AG09309 (cell line): ENCODE measurements around the genes MBD3 and TCF3.

GRCh38 chr19:1395370-1396565 is 5.6 kb downstream of the GAMT start:
- RRBS: 61% methylated on average over 18 of the region's 57 CpGs

DNA sequence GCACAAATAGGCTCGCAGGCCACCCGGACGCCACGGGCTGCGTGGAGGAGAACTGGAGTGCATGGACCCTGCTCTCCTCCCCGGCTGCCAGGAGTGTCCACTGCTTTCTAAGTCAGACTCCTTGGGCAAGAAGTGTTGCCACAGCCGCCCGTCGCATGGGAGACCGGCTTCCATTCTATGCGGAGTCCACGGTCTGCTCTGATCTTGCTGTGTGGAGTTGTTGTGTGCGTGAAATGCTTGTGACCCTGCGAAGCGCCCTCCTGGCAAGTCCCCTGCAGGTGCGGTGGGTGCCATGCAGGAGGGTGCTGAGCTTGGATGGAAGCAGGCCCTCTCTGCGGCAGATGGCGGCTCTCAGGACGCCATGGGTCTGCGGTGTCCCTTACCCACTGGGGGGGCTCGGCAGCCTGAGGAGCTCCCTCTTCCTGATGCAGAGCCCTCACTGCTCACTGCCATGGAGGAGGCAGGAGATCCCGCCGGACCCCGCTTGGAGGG is 2.1 kb downstream of the DAZAP1 start:
- RRBS: 44% methylated on average over 9 of the region's 24 CpGs

- RRBS: no CpG with 5 or more reads among the region's 38 CpGs
Measured at GRCh38 chr19:1412719-1413661, 5.6 kb downstream of the DAZAP1 start.

GRCh38 chr19:1426469-1427497 is 11.4 kb upstream of the RPS15 start:
- RRBS: 79% methylated on average over 2 of the region's 33 CpGs

DNA sequence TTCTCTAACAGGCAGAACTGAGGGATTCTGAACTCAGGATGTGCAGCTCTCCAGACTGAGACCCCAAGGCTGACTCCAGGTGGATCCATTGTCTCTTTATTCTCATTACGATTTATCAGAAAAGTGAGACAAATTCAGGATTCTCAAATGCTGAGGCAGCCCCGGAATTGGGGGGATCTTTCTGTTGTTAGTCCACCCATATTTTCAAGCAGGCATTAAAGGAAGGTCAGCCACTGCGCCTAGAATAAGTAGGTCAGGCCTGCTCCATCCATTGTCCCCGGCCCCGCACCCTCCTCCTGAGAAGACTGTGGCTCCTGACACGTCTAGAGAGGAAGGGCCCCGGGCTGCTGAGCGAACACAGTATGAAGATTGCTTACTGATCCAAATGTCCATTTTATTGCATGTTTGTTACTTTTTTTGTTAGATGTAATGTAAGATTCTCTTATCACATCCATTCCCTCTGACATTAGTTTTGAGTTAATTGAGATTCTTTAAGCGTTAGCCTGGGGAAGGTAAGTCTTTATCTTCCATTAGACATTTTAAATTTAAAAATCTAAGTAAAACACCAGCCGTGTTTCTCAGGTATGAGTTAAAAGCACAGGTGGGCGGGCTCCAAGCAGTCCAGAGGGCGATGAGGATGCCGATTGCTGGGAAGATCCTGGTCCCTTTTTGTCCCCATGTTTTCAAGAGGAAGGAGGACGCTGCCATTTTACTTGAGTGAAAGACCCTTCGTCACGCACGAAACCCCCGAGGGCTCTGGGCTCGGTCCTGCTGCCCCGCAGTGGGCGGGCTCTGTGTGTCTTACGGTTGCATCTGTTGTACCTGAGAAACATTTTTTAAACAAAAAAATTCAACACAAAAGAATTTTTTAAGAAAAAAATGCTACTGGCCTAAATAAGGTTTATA is 10.1 kb upstream of the RPS15 start:
- RRBS: 73% methylated on average over 4 of the region's 22 CpGs

DNA sequence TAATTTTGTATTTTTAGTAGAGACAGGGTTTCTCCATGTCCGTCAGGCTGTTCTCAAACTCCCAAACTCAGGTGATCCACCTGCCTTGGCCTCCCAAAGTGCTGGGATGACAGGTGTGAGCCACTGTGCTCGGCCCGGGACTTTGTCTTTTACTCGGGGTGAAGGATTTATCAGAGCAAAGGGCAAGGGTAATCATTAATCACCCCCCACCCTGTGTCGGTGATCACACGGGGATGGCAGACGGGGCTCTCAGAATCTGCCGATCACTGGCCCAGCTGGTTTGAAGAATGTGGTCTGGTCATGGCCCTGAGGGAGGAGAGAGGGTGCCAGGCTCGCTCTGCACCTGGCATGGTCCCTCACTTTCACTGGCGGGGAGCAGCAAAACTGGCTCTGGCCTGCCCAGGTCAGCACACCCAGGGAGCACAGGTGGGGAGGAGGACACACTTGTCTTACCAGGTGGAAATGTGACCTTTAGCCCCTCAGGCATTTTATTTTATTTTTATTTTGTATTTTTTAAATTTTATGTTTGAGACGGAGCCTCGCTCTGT is 10.2 kb downstream of the REEP6 start:
- RRBS: no CpG with 5 or more reads among the region's 12 CpGs

GRCh38 chr19:1567398-1567723 is 764 bp downstream of the MEX3D start:
- RRBS: 4% methylated on average over 18 of the region's 46 CpGs

DNA sequence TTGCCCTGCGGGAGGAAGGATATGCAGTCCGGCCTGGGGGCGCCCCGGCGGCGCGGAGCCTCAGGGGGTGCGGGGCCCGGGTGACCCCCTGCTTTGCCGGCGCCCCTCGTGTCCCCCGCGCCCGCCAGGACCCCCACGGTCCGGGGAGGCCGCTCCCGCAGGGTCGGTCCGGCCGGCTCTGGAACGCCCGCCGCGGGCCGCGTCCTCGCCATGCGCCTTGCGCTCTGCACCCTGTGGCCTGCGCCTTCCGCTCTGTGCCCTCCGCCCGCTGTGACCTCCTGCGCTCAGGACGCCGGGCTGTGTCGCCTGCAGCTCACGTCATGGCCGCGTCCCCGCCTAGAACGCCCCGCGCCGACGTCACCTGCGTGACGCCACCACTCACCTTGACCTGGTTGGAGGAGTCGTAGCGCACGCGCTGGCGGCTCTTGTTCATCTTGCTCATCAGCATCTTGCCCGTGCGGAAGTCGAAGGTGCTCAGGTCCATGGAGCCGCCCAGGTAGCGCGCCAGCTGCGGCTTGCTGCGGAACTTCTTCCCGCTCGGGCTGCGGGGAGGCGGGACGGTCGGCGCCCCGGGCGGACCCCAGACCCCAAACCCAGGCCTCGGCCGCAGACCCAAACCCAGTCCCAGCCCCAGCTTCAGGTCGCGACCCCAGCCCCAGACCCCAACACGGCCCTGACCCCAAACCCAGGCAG is 7.8 kb downstream of the MBD3 start:
- RRBS: 77% methylated on average over 8 of the region's 77 CpGs

DNA sequence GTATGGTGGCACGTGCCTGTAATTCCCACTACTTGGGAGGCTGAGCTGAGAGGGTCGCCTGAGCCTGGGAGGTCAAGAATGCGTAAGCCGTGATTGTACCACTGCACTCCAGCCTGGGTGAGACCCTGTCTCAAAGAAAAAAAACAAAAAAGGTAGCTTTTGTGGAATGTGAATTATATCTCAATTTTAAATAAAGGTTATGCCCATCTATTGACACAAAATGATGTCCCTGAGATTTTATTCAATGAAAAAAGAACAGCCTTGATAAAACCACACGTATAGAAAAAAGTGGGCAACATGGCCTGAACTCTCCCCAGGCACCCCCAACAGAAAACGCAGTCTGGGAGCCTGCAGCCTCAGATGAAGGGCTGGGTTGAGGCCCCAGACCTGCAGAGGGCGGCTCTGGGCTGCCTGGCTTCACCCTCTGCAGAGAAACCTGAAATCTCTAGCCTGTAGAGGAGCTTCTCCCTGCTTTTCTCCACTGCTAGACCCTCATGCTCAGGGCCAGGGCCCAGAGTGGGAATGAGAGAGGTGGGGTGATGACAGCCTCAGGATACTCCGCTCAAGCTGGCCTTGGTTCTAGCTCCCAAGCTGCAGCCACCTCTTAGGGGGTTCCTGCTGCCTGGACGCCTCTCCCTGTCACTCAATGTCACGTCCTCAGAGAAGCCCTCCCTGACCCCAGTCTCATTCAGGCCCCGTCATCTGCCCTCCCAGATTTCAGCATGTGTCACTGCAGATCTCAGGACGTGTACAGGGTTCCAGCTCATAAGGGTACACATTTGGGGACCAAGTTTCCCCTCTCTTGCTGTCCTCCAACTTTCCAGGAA is 2.0 kb downstream of the MBD3 start:
- RRBS: no CpG with 5 or more reads among the region's 12 CpGs

DNA sequence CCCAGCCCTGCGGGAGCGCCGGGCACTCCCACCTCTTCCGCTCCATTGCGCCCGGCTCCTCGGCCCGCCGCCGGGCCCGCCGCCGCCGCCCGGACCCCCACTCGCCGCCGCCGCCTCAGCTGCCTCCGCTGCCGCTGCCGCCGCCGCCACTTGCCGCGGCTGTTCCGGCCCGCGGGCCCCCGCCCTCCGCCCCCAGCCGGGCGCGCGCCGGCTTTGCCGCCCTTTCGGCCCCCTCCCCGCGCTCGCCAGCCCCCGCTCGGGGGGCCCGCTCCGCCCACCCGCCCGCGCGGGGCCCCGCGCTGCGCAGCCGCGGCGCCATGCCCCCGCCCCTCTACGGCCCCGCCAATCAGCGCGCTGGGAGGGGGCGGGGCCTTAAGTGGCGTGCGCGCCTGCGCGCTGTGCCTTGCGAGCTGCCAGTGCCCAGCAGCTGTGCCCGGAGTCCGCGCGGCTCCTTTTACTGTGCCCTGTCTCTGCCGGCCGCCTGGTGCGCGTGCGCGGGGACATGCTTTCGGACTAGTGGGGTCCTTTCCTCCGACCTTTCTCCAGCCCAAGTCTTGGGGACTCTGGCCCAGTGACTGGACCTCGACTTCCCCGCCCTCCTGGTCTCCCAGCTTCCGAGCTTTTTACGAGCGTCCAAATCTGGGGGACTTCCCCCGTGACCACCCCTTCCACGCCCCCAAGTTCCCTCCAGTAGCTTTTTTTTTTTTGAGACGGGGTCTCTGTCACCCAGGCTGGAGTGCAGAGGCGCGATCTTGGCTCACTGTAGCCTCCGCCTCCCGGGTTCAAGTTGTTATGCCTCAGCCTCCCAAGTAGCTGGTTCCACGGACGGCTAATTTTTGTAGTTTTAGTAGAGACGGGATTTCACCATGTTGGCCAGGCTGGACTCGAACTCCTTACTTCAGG is at the start of gene MBD3:
Gene MBD3 (minus strand): TSS at position 280 of the 903 bp plus-strand sequence.
- RRBS: 2% methylated on average over 15 of the region's 95 CpGs

DNA sequence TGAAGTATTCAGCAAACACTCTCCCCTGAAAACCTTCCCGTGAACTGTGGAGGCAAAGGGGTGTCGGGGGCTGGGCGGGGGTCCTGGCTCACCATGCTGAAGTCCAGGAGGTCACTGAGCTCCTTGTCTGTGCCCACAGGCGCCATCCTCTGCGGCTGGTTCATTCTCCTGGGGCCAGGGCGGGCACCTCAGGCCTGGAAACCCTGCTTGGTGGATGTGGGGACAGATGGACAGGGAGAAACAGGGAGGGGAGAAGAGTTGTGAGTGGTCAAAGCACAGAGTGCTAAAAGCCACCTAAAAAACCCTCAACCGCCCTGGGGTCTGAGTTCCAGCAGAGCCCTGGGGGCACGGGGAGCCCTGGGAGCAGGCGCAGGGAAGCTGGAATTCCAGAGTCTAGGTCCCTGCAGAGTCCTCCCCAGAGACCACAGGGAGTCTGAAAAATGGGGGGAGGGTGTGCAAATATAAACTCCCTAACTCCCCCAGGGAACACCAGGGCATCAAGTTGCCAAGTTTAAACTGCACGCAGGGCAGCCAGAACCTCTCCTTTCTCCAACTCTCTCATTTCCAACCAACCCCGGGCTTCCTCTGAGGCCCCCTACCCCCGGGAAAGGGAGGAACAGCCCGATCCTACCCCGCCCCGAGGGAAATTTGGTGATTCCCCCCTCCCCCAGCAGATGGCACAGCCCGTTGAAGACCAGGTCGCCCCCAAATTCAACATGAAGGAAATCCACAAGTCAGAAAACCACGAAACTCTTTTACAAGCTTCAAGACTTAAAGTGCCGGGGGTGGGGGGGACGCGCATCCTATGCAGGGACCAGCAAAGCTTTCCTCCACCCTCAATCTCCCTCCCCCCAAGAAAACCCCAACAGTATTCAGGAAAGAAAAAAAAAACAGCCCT is 2.1 kb downstream of the TCF3 start:
- RRBS: no CpG with 5 or more reads among the region's 21 CpGs

- RRBS: 2% methylated on average over 58 of the region's 153 CpGs
Measured at GRCh38 chr19:1651994-1652986, at the start of gene TCF3. TSS of gene TCF3 (minus strand) at chr19:1652615.

- RRBS: 76% methylated on average over 7 of the region's 24 CpGs
Measured at GRCh38 chr19:1819987-1820545, 8.0 kb upstream of the ATP8B3 start.

- RRBS: 3% methylated on average over 24 of the region's 55 CpGs
Measured at GRCh38 chr19:1847169-1848150, 823 bp downstream of the REXO1 start.

DNA sequence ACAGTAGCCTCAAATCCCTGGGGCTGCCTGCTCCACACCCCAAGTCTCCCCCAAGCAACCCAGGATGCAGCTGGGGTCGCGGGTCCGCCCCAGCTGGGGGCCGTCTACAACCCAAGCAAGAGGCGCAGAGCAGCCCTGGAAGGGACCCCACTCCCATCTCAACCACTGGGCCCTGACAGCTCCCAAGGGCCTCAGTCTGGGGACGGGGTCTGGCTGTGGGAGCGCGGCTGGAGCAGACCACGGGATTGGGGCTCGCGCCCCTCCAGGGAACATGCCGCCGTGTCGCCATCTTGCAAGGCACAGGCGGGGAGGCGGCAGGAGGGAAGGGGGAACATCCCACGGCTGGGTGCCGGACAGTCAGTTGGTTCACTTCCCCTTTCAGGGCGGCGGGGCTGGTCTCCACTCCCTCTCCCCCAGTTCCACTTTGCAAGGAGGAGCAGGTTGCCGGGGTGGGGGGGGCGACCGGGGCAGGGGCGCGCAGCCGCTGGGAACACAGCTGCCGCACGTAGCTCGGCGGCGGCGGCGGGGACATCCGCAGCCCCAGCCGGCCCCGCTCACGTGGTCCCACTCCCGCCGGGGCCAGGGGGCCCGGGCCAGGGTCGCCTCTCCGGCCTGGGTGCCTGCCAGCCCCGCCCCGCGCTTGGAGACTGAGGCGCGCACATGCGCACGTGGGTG is 6.7 kb downstream of the KLF16 start:
- RRBS: 42% methylated on average over 13 of the region's 49 CpGs

DNA sequence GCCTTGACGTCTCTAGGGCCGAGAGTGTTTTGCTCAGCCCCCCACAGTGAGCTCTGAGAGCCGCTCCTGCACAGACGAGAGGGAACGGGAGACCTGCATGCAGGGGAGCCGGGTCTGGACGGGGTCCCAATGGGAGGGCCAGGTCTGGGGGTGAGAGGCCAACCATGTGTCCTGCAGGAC is 1.9 kb downstream of the CSNK1G2 start:
- RRBS: no CpG with 5 or more reads among the region's 7 CpGs

DNA sequence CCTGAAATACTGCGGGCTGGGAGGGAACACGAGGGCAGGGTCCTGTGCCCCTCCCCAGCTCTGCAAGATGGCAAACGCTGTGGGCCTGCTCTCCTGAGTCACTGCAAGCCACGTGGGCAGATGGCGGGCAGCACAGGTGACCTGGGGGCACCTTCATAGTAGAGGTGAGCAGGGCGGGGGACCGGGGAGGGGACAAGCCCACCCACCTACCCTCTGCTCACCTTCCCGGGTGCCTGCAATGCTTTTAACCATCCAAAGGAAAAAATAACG is 12.0 kb downstream of the MKNK2 start:
- RRBS: no CpG with 5 or more reads among the region's 9 CpGs

GRCh38 chr19:2040312-2041035 is 10.6 kb downstream of the MKNK2 start:
- RRBS: no CpG with 5 or more reads among the region's 24 CpGs

GRCh38 chr19:2046031-2046995 is 4.7 kb downstream of the MKNK2 start:
- RRBS: 90% methylated on average over 16 of the region's 52 CpGs

DNA sequence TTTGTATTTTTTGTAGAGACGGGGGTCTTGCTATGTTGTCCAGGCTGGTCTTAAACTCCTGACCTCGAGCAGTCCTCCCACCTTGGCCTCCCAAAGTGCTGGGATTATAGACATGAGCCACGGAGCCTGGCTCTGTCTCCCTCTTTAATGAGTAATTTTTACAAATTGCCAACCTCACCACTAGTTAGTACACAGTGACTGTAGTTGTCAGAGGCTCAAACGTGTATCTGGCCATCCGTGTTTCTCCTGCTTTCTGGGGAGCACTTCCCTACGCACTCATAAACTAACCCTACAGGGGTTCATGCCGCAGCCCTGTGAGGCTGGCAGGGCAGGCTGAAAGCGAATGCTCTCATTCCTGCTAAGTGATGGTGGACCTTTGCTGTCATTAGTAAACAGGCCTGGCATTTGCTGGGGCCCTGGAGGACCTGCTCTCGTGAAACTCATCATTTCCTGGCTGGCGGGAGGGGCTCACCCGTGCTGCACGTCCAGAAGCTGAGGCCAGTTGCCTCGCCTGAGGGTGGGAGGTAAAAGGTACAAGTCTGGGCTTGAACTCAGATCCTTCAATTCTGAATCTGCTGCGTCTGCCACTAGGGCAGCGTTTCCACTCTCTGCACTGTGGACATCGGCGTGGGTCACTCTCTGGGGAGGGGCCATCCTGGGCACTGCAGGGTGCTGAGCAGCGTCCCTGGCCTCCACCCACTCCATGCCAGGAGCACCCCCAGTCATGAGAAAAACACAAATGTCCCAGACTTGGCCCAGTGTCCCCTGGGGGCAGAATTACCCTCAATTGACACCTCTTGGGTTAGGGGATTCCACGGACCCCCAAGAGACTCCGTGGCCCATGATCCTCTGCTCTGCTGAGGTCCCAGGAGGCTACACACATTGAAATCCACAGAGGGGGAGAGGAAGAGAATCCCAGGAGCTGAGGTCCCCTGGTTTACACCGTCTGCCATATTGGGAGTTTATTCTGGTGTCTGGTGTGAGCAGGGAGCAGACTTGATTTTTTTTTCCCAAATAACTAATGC is 7.0 kb downstream of the MOB3A start:
- RRBS: no CpG with 5 or more reads among the region's 21 CpGs